Metastatic Liver Carcinoma in the Adrenal Gland (tissue), 2 donors: ENCODE data around the genes GPR85 and ST7.

GRCh38 chr7:113085790-113087030, at the start of gene GPR85:
Gene GPR85 (minus strand): TSS chr7:113086827.
- PRO-cap, 2 experiments = no peak in any of the 2 experiments

GRCh38 chr7:113551826-113552297, 366.9 kb downstream of the PPP1R3A start:
- PRO-cap, 2 experiments = no peak in any of the 2 experiments

GRCh38 chr7:114397164-114397678, 17.4 kb upstream of the FOXP2 start:
- PRO-cap, 2 experiments = no peak in any of the 2 experiments

DNA sequence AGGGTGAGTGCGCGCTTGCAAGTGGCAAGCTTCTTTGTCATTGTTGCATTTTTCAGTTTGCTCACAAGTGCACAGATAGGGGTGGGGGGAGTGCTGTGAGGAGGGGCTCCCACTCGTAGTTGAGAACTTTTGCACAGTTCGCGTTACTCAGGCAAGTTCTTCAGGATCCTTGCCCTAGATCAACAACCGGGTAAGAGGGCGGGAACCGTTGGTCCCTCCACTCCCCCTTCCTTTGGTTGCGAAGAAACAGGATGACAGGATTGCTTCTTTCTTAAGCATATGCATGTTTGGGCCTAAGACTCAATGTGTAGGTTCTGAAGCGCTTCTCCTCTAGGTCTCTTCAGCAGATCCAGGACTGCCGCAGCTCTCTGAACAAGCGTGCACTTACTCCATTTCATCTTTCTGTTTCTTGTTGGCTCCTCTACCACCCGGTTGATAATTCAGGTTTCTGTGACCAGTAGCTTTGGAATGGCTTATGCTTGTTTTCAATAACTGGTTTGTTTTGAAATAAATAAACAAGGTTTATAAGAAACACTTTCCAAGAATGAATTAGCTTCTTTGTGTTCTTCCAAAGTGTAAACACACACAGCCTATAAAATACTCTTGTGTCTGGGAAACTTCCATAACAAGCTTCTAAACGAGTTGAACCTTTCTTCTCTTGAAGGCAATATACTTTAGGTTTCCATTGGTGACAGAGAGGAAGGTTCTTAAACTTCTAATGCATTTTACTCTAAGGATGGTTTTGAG, 1.4 kb downstream of the MDFIC start:
- PRO-cap, 2 experiments = peak in 2 of 2 experiments; most common plus-strand start position 303 of the sequence (in 1); most common minus-strand start position 408 of the sequence (in 2)

- PRO-cap, 2 experiments = no peak in any of the 2 experiments
Observed at GRCh38 chr7:114949927-114950430, 28.1 kb downstream of the MDFIC start.

DNA sequence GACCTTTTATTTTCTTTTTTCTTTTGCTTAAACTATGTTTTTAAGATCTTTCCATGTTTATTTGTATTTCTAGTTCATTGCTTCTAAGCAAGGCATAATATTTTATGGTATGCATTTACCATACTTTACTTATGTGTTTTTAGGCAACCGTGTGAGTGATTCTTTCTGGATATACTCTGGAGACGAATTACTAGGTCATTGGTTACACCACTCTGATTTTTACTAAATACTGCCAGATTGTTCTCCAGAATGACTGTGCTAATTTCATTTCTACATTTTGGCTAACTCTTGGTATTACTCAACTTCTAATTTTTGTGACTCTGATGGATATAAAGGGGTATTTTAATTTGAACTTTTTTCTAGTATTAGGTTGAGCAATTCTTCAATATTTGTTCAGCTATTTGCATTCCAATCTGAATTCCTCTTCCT, 223.5 kb downstream of the MDFIC start:
- PRO-cap, 2 experiments = no peak in any of the 2 experiments

DNA sequence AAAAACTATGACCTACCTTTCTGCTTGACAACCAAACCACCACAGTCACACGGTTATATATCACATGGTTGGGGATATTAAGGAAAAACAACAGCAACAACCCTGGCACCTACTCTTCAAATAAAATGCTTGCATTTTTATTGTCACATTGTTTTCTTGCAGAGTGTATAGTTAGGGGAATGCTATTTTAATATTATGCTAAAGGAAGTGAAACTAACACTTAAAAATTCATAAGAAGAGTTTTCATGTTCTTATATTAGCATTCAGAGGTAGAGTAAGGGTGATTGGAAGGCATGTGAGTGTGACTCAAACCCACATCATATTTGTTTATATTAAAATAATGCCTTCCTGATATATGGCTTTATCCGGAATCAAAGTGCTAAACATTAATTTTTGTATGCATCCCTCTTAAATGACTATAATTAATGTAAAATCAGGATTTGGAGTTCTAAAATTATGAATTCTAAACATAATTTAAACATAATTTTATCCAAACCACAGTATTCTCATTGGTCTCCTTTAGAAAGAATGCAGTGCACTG, 59.7 kb upstream of the TES start:
- PRO-cap, 2 experiments = no peak in any of the 2 experiments

DNA sequence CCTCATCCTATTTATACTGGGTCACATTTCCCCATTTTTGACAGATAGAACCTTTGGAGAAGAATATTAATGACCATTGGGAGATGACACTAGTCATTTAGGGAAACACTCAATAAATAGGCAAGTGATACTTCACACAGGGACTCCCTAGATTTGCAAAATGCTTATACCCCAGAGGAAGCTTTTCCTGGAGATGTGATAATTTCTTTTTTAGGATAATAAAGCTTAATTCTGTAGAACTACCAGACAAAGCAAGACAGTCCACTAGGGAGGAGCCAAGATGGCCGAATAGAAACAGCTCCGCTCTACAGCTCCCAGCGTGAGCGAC, 91.0 kb upstream of the CAV2 start:
- PRO-cap, 2 experiments = no peak in any of the 2 experiments

DNA sequence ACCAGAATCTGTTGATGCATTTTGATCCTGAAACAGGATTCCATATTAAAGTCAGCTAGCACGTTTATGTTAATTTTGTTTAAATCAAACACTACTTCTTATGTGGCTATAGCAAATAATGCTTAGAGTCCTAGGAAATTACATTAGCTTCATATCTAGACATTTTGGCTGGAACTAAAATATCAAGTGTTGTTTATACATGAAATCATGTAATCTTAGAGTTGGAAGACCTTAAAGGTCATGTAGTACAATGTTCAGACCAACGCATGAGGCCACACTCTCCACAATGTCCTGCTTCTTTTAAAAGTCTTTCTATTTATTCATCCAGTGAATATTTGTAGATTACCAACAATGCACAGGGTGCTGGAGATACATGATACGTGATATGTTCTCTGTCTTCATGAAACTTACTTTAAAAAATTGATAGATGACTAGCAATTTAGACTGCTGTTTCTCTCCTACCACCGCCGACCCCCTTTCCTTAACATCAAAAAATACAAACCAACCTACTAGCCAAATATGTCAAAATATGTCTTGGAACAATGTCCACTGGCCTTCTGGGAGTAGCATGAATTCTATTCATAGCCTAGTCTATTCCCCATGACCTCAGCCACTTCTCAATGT, 59.7 kb upstream of the CAV2 start:
- PRO-cap, 2 experiments = no peak in any of the 2 experiments

DNA sequence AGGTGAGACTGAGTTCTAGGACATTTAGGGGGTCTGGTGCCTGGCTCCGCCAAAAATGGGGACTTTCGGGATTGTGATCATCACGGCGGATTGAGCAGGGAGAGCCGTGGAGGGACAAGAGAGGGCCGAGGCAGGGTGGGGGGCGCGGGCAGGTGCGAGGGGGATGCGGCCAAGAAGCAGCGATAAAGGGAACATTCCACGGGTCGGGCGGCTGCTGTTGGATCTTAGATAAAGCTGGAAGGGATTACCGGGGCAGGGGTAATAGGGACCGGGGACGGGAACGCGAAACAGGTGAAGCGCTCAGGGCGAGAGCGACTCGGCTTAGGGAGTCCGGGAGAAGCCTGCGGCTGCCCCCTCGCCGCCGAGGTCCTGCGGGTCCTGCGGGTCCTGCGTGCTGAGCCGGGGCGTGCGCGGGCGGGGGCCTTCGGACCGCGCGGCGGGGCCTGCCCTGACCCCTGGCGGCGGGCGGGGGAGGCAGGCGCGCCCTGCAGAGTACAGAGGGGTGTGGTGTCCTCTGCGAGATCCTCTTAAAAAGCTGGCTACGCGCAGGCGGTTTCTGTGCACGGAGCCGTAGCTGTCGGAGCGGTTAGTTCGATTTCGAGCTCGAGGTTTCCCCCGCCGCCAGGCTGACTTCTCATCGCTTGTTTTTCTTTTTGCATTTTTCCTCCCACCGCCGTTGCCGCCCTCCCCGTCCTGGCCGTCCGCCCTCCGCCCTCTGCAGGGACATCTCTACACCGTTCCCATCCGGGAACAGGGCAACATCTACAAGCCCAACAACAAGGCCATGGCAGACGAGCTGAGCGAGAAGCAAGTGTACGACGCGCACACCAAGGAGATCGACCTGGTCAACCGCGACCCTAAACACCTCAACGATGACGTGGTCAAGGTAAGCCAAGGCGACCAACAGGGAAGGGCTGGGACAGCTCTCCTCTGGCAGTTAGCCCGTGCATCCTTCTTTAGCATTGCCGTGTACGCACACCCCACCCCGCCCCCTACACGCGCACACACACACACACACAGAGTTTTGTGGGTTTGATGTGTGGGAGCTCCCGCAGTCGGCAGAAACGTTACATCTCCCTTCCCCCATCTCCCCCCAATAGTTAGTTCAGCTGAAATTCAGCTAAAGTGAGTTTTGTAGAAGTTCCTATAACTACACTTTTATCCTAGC, 1.4 kb downstream of the CAV1 start:
- PRO-cap, 2 experiments = peak in 1 of 2 experiments; most common minus-strand start position 371 of the sequence (in 1)

GRCh38 chr7:116626765-116627309, 45.2 kb upstream of the MET start:
- PRO-cap, 2 experiments = no peak in any of the 2 experiments

DNA sequence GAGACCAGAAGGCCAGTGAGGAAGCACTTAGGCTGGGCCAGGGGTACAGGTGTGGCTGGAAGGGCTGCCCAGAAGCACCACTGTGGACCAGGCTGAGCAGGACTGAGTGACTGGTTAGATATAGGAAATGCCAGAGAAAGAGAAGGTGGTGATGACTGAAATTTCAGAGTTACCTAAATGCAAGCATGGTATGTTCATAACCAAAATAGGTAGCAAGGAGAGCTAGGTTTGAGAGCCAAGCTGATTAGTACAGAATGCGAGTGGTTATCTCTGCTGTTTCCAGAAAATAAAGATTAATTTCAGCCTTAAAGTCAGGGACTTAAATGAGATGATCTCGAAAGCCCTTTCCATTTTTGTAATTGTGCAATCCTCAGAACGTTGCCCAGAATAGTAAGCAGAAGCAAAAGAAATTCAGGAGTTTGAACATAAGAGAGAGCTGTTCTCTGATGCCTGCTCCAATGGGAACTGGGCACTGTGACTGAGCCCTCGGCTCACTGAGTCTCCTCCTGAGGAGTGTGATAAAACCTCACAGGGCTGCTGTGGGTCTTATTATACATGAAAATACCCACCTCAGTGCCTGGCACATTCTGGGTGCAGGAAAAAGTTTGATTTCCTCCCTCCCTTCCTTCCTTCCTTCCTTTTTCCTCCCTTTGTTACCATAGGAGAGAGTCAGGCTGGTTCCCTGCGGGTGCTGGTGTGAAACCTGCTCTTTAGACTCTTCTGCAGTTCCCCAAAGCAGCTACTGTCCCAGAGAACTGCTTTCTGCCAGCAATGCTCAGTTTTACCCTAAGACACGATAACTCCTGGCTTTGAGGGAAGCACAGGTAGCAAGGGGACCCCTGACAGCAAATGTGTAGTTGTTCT, 55.1 kb downstream of the MET start:
- PRO-cap, 2 experiments = peak in 1 of 2 experiments; most common plus-strand start position 414 of the sequence (in 1); most common minus-strand start position 295 of the sequence (in 1)

DNA sequence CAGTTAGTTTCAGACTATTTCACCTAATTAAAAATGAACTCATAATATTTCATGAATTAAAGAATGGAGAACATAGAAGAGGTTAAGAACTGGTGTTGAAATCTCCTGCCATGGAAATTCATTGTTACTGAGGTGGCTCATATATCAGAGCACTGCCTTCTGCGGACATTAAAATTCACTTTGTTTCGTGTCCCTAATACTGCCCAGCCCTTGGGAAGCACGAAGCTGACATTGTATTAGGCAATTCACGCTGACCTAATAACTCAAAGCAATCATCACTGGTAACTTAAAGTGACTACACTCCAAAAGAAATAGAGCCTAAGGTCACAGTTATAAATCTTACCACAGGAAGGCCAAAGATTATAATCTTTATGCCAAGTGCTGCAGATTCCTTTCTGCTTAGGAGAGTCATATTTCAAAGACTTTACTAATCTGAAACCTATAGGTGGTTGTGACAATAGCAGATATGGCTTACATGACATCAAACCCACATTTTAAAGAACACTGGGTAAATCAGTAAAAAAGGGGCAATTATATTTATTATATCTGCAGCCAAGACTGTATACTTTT, 52.1 kb upstream of the CAPZA2 start:
- PRO-cap, 2 experiments = no peak in any of the 2 experiments

DNA sequence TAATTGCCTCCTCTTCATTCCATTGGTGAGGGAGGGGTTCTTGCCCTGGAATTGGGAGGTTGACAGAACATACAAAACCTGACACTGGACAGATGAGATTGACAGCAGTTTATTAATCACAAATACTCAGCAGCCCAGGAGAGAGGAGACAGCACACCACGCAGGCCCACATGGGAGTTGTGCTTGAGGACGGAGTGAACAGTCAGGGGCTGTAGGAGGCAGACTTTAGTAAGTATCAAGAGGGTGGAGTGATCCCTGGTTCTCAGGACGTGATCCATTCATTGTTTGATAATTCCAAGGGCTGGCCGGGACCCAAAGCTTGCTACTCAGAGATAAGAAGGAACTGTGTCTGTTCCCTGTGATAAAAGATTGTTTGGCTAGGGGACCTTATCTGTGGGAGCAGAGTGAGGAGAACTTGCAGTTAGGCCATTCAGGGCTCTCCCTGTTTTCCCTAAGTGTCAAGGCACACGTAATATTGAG, 14.3 kb downstream of the CAPZA2 start:
- PRO-cap, 2 experiments = no peak in any of the 2 experiments

DNA sequence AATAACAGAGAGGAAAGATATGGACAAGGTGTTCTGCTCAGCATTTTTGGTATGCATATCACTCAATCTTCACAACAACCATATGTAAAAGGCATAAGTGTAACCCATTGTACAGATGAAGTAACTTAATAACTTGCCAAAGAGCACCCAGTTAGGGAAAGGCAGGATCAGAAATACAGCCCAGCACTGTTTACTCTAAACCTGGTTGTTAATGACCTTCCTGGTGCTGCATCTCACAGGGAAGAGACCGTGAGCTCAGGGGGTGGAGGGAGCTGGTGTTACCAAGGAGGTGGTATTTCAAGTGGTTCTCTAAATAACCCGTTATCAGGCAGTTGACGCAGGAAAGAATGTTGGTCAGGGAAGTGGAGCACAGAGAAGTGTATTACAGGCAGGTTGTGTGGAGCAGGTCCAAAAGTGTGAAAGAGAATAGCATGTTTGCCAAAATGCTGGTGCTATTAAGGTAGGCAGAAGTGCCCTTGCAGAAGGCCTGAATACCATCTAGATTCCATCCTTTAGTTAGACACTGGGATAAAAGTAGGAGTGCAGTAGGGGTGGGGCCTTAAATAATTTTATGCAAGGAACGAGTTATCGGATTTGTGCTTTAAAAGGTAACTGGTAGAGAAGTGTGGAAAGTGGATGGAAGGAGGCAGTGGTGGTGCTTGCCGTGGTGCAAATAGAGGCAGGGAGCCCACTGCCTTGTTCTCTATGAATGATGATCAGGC, 4.3 kb upstream of the ST7 start:
- PRO-cap, 2 experiments = no peak in any of the 2 experiments

- PRO-cap, 2 experiments = peak in 2 of 2 experiments; most common plus-strand start chr7:116952890 (in 2); most common minus-strand start chr7:116953492 (in 1)
Observed at GRCh38 chr7:116952697-116953577, at the start of gene ST7. Gene ST7 (plus strand): TSS chr7:116953501.

GRCh38 chr7:116971913-116972319, 18.6 kb downstream of the ST7 start:
- PRO-cap, 2 experiments = peak in 2 of 2 experiments; most common plus-strand start chr7:116972113 (in 2); most common minus-strand start chr7:116972084 (in 2)

- PRO-cap, 2 experiments = no peak in any of the 2 experiments
Observed at GRCh38 chr7:117435535-117435794, 8.2 kb upstream of the ASZ1 start.

- PRO-cap, 2 experiments = no peak in any of the 2 experiments
Observed at GRCh38 chr7:117688374-117688709, 184.9 kb downstream of the CTTNBP2 start.

GRCh38 chr7:117780945-117781144, 92.4 kb downstream of the CTTNBP2 start:
- PRO-cap, 2 experiments = no peak in any of the 2 experiments